Measurements from ENCODE around the gene MICALL2.

- PRO-cap = no peak
Measured at GRCh38 chr7:882617-883815, 6.7 kb downstream of the GET4 start.

GRCh38 chr7:890170-890727, 13.9 kb downstream of the GET4 start:
- PRO-cap = no peak

- PRO-cap = no peak
Measured at GRCh38 chr7:909347-909850, 33.0 kb downstream of the GET4 start.

DNA sequence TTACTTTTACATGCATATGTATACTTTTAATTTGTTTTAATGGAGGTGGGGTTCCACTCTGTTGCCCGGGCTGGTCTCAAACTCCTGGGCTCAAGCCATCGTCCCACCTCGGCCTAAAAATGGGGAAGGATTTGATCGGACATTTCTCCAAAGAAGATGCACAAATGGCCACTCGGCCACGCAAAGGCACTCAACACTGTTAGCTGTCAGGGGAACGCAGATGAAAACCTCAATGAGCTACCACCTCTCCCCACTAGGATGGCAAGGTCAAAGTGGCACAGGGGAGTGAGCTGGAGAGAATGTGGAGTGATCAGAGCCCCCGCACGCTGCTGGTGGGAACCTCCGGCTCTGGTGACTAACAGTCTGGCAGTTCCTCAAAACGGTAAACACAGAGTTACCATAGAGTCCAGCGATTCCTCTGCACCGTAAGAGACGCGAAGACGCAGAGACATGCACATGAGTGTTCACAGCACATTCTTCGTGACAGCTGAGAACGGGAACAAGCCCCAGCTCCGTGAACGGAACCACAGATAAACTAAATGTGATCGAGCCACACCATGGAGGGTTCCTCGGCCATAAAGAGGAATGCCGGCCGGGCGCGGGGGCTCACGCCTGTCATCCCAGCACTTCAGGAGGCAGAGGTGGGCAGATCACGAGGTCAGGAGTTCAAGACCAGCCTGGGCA, 25.9 kb downstream of the ADAP1 start:
- PRO-cap = no peak

- PRO-cap = no peak
Measured at GRCh38 chr7:992714-993130, 9.7 kb downstream of the CYP2W1 start.

- PRO-cap = no peak
Measured at GRCh38 chr7:1065505-1065996, 21.2 kb downstream of the GPR146 start.

DNA sequence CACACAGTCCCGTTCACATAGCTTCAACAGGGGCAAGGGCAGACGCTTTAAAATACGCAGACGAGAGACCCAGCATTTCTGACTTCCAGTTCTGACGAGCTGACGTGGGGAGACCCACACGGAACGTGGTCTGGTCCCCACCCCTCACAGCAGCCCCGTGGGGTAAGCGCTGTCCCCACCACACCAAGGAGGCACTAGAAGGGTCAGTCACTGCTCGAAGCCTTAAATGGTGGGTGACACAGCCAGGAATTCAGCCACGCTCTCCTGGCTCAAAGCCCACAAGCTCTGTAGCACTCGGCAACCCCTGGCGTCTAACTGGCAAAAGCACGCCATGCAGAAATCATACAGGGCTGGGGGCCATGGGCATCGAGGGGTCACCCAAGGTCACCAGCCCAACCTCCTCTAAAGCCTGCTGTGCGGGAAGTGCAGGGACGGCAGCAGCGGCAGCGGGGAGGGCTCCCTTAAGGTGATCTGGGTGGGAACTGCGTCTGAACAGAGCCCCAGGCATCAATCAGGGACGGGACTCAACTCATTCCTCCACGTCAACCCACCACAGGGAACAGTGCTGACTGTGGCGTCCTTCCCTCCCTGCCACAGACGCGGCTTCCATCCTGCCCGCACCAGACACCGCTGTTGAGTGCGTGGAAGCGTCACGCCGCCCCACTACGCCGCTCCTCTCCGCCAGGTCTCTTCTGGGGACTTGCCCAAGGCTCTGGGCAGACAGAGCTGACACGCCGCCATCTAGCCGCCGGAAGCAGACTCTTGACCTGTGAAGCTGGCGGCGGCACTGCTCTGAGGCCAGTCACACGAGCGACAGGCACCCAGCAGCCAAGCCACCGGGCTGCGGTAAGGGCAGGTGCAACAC, 7.8 kb downstream of the GPER1 start:
- PRO-cap = unidirectional peak, plus-strand start at position 562 of the sequence

- PRO-cap = no peak
Measured at GRCh38 chr7:1169606-1170296, 9.8 kb upstream of the ZFAND2A start.

GRCh38 chr7:1321179-1321821, 88.6 kb downstream of the UNCX start:
- PRO-cap = no peak

DNA sequence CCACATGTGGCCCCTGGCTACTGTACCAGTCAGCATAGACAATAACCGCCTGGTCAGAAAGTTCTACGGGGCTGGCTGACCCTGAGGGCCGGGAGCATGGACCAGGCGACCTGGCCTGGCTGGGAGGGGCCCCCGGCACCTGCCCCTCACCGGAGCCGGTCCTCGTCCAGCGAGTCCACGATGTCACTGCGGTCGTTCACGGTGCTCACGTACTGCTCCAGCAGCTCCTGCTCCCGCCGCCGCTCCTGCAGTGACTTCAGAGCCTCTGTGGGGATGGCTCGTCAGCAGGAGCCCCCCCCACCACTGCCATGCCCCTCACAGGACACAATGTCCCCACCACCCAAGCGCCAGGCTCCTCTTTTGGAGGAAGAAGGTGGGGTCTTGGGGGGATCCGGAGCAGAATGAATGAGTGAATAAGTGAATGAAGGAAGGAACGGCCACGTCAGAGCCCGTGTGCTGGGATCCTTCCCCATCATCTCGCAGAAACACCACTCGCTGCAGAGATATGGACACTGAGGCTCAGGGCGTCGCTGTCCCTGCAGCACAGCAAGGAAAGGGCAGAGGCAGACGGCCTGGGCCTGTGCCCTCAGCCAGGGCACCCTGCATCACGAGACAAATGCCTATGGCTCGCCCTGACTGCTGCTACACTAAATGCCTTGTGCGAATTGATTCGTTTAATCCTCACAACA, 22.5 kb downstream of the MICALL2 start:
- PRO-cap = no peak

GRCh38 chr7:1444517-1445724, 14.3 kb downstream of the MICALL2 start:
- PRO-cap = no peak

DNA sequence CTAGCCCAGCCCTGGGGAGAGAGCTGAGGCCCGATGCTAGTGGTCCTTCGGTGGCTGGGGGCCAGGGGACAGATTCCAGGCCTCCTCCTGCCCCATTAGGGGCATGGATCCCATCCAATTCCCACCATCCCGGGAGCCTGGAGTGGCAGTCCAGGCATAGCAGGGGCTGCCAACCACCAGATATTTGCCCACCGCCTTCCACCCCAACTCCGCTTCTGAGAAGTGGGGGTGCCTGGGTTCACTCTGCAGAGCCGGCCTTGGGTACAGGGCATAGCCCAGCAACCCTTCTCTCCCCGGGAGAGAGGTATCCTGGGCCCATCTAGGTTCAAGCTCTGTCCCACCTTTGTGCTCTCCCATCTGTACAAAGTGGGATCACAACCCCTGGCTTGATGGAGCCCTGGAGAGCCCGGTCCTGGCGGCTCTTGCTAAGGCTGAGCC, 12.2 kb downstream of the MICALL2 start:
- PRO-cap = no peak

- PRO-cap = no peak
Measured at GRCh38 chr7:1455069-1456138, 3.9 kb downstream of the MICALL2 start.

- PRO-cap = unidirectional peak, minus-strand start at chr7:1459470
Measured at GRCh38 chr7:1459068-1460215, at the start of gene MICALL2. Gene MICALL2 (minus strand): TSS chr7:1459470.

DNA sequence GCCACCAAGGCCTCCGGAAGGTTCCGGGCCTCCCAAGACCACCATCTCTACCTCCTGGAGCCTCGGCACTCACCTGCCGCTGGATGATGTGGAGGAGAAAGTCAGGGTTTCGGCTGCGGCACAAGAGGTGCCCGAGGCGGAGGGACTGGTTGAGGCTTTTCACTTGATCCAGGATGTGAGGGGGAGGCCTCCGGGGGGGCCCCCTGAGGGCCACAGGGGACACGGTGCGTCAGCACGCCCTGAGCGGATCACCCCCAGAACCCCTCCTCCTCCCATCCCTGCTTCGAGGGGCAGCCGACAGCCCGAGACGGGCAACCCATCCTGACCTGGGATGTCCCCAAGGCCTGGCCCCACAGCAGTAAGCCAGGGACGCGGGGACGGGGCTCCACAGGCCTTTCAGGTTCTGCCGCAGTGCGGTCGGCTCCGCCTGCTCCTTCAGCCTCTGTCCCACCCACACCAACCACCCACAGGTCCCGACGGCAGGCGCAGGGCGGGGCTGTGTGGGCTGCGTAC, 16.9 kb downstream of the INTS1 start:
- PRO-cap = no peak

DNA sequence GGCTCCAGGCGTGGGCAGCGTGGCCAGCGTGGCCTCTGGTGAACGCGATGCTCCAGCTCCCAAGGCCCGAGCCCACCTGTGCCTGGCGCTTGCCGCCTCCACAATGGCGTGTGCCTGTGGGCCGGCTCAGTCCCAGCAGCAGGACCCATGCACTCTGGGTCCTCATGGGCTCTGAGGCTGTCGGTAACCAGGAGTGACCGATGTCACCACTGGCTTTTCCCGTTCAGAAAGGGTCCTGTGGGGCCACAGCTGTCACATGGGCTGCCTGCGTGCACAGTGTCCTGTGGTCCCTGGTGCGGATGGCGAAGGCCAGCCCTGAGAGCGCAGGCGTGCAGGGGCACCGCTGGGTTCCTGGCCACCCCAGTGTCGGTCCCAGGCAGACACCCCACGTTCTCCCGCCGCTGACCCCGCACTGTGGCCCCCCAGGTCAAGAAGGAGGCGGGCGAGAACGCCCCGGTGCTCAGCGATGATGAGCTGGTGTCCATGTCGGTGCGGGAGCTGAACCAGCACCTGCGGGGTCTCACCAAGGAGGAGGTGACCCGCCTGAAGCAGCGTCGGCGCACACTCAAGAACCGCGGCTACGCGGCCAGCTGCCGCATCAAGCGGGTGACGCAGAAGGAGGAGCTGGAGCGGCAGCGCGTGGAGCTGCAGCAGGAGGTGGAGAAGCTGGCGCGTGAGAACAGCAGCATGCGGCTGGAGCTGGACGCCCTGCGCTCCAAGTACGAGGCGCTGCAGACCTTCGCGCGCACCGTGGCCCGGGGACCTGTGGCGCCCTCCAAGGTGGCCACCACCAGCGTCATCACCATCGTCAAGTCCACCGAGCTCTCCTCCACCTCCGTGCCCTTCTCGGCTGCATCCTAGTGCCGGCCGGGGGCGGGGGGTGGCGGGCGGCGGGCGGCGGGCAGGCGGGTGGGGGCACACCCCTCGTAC, 9.3 kb downstream of the MAFK start:
- PRO-cap = no peak

- PRO-cap = no peak
Measured at GRCh38 chr7:1553376-1554087, 2.5 kb downstream of the TMEM184A start.

DNA sequence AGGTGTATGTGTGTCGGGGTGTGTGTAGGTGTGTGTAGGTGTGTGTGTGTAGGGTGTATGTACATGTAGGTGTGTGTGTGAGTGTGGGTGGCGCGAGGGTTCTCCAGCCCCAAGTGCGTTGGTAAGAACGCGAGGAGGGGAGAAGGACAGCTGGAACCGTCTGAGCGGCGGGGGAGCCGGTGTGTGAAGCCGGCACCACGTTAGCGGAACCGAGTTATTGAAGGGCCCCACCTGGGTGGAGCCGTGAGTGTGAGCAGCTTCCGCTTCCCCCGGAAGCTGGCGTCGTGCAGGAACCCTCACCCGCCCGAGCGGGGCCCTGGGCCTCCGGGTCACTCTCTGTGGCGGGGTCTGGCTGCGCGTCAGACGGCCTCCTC, 49.5 kb upstream of the PSMG3 start:
- PRO-cap = no peak

GRCh38 chr7:1664498-1665091, 5.5 kb upstream of the ELFN1 start:
- PRO-cap = no peak

- PRO-cap = no peak
Measured at GRCh38 chr7:1887239-1888193, 217.4 kb downstream of the ELFN1 start.